ENCODE measurements around a stretch of chr2.

DNA sequence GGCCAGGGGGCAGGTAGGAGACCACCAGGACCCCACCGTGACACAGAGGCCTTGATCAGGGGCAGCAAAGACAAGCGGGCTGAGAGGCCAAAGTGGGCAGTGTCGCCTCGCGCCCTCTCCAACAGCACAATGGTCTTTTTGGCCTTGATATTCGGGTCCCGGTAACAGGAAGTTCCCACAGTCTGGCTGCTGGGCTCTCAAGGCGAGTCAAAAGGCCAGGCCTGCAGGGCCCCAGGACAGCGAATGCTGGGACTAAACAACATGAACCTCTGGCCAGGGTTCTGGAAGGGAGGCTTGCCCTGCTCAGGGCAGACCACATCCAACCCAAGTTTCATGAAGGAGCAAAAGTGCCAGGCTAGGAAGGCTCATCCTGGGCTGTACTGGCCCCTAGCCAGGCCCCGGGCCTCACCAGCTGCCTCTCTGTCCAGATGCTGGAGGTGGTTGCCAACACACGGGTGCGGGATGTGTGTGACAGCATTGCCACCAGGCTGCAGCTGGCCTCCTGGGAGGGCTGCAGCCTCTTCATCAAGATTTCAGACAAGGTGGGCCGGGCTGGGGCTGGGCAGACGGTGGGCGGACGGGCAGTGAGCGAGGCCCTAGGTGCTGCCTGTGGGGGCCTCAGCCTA, 12.1 kb upstream of the GPR17 start:
- RRBS: no CpG with 5 or more reads among the region's 17 CpGs

DNA sequence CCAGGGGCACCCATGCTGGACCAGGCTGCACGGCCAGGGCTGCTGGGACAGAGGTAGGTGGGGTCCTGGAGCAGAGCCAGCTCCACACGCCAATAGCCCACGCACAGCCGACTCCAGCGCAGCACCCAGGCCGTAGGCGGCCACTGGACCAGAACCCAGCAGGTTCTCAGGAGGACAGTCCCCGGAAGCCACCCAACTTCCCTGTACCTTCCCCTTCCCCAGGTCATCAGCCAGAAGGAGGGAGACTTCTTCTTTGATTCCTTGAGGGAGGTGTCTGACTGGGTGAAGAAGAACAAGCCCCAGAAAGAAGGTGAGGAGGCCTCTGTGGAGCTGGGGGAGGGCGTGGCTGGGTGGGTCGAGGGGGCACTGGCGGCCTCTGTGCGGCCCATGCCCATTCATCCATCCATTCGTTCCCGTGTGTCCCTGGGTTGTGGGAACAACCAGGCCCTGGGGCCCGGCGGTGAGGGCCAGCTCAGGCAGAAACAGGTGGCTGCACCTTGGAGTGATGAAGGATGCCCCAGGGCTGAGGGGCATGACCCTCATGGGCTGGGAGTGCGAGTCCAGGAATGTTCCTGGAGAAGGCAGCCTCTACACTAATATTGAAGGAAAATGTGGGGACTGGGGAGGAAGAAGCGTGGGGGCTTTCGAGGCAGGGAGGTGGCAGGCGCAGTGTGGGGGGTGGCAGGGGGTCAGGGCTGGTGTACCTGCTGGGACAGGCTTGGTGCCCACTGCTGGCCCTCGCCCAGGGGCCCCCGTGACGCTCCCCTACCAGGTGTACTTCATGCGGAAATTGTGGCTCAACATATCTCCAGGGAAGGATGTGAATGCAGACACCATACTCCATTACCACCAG, 11.4 kb upstream of the GPR17 start:
- RRBS: 29% methylated on average over 2 of the region's 24 CpGs

DNA sequence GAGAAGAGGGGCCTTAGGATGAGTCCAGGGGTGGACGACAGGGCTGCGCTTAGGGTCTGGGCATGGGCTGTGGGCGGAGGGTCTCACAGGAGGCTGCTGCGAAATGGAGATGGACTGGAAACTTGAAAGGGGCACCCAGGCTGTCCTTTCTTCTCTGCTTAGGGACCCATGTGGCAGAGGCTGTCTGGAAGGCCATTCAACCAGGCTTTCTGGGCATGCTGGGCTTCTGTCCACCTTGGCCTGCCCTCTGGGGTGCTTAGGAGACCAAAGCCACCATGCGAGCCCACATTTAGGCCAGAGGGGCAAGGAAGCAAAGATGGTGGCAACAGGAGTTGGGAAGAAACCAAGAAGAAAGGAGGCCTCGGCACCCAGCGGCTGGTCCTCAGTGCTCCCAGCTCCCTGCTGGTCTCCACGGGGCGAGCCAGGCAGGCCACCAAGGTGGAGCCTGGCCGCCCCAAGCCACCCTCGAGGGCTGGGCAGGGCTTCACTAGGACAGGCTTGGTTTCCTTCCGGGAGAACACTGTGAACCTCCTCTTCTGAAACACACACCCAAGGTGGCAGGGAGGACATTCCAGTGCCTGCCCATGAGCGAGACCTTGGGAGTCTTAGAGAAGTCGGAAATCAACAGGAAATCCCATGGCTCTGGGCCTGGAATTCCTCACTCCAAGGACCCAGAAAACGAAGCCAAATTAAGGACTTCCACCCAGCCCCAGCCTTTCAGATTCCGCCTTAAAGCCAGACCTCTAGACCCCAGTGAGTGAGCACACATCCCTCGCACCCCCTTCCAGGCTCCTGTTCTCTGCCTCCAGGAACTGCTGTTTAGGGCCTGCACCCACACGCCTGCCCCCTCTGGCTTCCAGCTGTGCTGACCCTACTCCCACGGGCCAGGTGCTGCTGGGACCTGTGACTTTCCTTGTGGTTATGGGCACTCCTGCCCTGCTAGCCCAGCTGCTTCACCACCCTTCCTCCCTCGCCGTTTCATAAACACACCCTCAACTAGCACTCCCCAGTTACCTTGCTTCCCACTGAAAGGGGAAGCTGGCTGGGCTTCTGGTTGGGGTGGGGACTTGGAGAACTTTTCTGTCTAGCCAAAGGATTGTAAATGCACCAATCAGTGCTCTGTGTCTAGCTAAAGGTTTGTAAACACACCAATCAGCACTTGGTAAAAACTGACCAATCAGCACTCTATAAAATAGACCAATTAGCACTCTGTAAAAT, 13.5 kb downstream of the GPR17 start:
- RRBS: no CpG with 5 or more reads among the region's 21 CpGs

GRCh38 chr2:127674696-127675365, 499 bp downstream of the LIMS2 start:
- RRBS: 1% methylated on average over 22 of the region's 65 CpGs

GRCh38 chr2:127681159-127681850, 6.0 kb upstream of the LIMS2 start:
- RRBS: 15% methylated on average over 12 of the region's 30 CpGs

- RRBS: 42% methylated on average over 2 of the region's 7 CpGs
Measured at GRCh38 chr2:127893393-127894019, 7.8 kb upstream of the AMMECR1L start.

DNA sequence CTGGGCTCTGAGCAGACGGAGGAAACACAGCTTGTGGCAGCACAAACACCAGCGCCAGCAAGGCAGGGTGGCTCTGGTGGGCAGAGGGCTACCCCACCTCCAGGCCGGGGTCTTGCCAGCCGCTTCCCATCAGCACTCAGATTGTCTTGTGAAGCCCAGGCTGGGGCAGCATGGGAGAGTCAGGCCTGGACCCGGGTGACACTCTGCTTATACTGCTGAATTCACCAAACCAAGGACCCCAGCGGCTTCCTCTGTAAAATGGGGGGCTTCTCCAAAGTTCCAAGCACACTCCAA, 18.9 kb downstream of the HS6ST1 start:
- RRBS: 84% methylated on average over 3 of the region's 6 CpGs

- RRBS: no CpG with 5 or more reads among the region's 13 CpGs
Measured at GRCh38 chr2:128309615-128310183, 9.0 kb downstream of the HS6ST1 start.

- RRBS: no CpG with 5 or more reads among the region's 7 CpGs
Measured at GRCh38 chr2:128395850-128396329, 77.2 kb upstream of the HS6ST1 start.

- RRBS: no CpG with 5 or more reads among the region's 14 CpGs
Measured at GRCh38 chr2:128438023-128438322, 119.3 kb upstream of the HS6ST1 start.

- RRBS: no CpG with 5 or more reads among the region's 6 CpGs
Measured at GRCh38 chr2:129437972-129438373, 541.5 kb upstream of the RAB6C start.

DNA sequence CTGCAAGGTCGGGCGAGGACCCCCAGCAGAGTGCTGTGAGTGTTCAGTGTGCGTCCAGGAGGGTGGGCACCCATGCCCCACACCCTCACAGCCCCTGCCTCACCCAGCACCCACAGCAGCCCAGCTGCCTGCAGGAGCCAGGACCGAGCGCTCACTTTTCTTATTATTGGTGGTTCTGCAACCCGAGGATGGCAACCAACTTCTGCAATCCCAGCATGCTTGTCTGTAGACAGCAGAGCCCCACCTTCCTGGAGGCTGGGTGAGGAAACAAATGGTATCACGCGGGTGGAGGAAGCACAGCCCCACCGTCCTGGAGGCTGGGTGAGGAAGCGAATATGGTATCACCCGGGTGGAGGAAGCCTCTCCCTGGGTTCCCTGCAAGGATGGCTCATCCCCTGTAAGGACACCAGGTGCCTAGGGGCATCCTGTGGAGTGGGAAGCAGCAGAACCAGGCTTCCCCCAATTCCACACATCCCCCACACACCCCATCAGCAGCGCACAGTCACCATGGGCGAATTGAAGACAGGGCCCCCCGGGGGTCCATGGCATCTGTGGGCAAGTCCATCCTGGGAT, 220.6 kb upstream of the RAB6C start:
- RRBS: no CpG with 5 or more reads among the region's 14 CpGs

DNA sequence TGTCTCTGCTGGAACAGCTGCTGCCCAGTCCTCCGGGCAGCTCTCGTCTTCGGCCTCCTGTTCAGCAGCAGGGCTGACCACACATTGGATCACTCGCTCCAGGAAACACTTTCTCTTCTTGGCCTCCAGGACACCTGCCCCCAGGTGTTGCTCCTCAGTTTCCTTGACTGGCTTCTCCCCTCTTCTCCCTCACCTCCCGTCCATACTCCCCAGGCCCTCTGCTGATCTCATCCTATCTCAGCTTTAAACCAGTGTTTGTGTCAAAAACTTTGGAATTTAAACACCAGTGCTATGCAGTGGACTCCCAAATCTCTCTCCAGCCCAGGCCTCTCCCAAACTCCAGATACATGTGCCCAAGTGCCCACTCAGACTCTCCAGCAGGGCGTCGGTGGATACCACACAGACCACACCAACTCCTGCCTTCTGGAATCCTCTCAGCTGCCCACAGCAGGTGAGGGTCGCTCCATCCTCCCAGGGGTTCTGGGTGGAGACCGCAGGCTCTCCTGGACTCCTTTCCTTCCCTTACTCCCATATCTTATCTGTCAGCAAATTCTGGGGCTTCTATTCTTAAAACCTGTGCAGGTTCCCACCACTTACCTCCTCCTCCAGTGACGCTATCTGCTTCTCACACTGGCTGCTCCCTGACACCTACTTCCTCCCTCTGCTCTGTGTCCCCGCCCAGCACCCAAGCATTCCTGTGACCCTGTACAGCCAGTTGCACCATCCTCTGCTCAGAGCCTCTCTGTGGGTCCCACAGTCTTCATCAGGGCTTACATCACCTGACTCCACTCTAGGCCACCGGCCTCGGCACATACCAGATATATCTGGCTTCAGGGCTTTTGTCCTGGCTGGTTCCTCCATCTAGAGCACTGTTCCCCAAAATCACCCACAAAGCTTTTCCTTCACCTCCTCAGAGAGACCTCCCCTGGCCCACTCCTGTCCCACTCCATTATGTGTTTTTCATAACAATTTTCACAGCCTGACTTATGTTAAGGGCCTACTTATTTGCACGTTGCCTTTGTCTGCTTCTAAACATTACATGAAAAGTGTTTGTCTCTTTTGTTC, 2.0 kb downstream of the CCDC115 start:
- RRBS: no CpG with 5 or more reads among the region's 14 CpGs

DNA sequence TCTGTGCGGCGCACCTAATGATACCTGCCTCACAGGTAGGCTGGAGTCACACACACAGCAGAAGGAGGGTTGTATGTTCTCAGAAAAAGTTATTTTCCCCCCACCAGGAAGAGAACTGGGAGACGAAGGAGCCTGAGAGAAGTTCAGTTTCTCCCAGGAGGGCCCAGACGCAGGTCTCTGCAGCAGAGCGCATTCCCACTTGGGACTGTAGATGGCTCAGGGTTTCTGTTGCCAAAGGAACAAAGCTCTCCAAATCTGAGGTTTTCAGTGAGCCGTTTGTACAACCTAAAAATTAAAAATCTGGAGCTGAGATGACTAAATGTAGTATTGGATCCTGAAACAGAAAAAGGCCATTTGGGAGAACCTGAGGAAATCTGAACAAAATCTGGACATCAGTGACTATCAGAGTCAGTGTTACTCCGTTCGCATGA, 78.2 kb downstream of the FAM168B start:
- RRBS: no CpG with 5 or more reads among the region's 8 CpGs

DNA sequence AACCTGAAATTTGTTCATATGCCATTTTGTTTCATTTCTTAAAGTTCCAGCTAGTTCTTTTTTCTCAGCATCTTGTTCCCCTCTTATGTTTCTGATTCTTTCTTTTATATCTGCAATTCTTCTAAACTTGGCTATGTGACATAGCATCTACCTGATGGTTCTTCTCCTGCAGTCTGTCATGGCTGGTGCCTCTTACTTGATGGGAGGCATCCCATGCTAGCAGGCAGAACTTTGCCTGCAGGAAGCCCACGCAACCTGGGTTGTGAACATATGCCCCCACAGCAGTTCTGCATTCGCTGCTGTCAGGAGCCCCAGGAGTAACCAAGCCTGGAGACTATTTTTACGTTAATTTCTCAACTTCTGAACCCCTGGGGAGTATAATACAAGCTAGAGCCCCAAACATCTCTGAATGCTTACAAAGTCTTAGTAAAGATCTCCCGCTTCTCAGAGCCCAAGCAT, 12.1 kb downstream of the FAM168B start:
- RRBS: no CpG with 5 or more reads among the region's 4 CpGs

DNA sequence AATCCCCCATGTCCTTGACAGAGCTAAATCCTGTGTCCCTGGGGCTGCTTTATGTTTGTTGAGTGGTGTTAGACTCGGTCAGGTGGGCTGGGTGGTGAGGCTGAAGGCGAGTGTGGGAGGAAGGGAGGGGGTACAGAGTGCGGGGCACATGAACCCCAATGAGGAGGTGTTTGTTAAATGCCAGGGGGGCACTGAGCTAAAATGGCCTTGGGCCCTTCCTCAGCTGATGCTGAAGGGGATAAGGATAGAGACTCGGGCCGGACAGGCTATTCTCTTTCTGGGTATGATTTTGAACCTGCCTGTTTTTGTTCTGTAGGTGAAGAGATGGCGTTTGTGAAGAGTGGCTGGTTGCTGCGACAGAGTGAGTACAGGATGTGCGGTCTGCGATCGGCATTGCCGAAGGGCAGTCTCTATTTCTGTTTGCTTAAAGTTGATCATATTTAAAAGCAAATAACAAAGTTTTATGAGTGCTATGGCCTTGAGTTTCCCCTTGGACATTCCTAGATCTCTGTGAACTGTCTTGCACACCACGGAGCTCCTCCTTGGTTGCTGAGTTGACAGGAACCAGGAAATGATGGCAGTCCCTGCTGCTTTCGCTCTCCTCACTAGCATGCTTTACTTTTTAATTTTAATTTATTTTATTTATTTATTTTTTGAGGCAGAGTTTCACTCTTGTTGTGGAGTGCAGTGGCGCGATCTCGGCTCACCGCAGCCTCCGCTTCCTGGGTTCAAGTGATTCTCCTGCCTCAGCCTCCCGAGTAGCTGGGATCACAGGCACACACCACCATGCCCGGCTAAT, 15.7 kb downstream of the PLEKHB2 start:
- RRBS: no CpG with 5 or more reads among the region's 20 CpGs

GRCh38 chr2:131683093-131683304, 155.3 kb downstream of the CCDC74A start:
- RRBS: no CpG with 5 or more reads among the region's 8 CpGs

DNA sequence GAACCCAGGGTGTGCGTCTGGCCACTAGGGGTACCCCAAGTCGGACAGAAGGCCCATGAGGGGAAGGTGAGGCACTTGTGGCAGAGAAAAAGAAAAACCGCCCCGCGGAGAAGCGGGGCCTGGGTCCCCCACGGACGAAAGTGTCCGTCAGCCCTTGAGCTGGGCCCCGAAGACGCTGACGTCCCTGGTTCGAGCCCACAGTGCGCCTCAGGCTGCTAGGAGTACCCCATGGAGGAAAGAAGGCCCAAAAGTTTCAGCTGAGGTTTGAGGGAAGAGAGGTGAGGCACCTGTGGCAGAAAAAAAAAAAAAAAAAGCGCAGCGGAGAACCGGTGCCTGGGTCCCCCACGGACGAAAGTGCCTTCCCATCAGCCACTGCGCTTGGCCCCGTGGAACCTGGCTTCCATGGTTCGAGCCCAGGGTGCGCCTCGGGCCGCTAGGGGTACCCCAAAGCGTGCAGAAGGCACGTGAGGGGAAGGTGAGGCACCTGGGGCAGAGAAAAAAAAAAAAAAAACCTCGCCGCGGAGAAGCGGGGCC, 228.3 kb downstream of the CCDC74A start:
- RRBS: 1% methylated on average over 3 of the region's 31 CpGs

GRCh38 chr2:132286323-132286943, 124.7 kb upstream of the ANKRD30BL start:
- RRBS: no CpG with 5 or more reads among the region's 6 CpGs

- RRBS: no CpG with 5 or more reads among the region's 39 CpGs
Measured at GRCh38 chr2:132346764-132347860, 69.5 kb upstream of the GPR39 start.

All from epithelial cell of prostate (primary cell).